AG09319 (cell line): Measurements from ENCODE around the genes CBARP and ONECUT3.

DNA sequence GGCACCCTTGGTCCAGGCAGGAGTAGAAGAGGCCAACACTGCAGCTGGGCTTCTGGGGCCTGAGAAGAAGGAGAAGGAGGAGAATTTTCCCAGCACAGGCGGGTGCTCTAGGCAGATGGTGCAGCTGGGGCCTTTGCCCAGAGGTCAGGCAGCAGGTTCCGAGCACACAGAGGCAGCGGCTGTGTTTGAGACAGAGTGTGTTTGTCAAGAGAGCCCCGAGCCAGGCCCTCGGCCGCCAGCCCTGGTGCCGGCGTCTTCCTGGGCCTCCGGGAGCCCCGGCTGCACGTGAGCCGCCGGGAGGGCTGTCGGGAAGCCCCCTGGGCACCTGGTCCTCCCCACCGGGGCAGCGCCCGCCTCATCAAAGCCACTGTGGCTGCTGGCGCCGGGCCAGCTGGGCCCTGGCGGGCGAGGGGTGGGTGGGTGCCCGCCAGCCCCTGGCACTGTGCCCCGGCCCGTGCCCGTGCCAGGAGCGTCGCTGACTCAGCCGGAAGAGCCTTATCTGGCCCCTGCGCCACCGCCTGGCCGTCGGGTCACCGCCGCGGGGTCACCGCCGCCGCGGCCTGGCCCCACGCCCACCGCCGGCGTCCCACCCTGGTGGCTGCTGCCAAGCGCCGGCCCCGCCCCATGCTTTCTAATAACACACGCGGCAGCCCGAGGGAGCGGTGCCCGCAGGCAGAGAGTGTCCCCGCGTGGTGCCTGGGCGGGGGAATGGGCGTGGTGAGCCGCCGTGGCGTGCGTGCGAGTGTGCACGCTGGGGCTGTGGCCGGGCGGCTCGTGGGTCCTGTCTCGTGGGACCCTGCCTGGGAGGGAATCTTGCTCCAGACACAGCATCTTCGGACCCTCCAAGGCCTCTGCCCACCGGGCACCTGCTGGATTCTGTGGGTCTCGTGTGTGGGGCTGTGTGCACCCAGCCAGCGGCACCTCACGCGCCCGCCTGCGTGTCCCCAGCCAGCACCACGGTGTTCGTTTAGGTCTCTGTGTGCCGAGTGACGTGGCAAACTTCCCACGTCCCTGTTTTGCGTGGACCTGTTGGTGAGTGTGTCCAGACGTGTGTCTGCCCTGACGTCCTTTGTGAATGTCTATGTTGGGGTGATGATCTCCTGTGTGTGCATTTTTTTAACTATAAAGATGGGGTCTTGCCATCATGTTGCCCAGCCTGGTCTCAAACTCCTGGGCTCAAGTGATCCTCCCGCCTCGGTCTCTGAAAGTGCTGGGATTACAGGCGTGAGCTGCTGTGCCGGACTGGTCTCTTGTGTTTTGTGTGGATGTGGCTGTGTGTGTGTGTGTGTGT lies 15.1 kb downstream of the ARID3A start:
- RRBS: 21% methylated on average over 20 of the region's 85 CpGs

GRCh38 chr19:1045403-1045671 lies 5.4 kb downstream of the ABCA7 start:
- RRBS: no CpG with 5 or more reads among the region's 8 CpGs

- RRBS: no CpG with 5 or more reads among the region's 12 CpGs
Observed at GRCh38 chr19:1047715-1048018, 7.8 kb downstream of the ABCA7 start.

DNA sequence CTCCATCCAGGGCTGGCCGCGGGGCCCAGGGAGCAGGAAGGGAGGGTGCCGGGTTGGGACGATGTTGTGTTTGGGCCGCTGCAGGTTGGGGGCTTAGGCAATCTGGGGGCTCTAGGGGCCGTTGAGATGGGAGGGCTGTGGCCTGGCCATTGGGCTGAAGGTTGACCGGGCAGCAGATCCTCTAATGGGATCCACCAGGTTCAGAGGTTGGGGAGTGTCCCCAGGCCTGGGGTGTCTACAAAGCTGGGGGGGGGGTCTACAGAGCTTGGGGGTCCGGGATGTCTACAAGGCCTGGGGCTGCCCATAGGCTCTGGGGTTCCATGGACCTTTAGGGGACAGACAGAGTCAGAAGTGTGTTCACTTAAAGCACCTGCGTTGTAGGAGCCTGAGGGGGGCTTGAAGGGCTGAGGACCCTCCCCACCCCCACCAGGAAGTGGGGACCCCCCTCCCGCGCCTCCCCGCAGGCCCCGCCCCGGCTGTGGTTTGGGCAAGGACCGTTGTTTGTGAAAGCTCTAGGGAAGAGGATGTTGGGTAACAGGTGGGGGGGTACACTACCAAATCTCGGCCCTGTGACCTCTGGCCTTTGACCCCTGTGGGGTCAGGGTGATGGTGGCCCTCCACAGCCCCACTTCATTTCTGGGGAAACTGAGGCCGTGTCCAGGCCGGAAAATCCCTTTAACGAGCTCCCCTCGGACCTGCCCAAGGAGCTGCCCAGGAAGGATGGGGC lies 906 bp downstream of the ARHGAP45 start:
- RRBS: 78% methylated on average over 3 of the region's 20 CpGs

- RRBS: no CpG with 5 or more reads among the region's 31 CpGs
Observed at GRCh38 chr19:1086375-1087246, 8.6 kb downstream of the POLR2E start.

GRCh38 chr19:1154093-1154569 lies 19.9 kb downstream of the SBNO2 start:
- RRBS: 93% methylated on average over 21 of the region's 43 CpGs

GRCh38 chr19:1237688-1238503 lies at the start of gene CBARP:
Gene CBARP, minus strand, starts transcription at chr19:1238005.
- RRBS: 1% methylated on average over 77 of the region's 103 CpGs

DNA sequence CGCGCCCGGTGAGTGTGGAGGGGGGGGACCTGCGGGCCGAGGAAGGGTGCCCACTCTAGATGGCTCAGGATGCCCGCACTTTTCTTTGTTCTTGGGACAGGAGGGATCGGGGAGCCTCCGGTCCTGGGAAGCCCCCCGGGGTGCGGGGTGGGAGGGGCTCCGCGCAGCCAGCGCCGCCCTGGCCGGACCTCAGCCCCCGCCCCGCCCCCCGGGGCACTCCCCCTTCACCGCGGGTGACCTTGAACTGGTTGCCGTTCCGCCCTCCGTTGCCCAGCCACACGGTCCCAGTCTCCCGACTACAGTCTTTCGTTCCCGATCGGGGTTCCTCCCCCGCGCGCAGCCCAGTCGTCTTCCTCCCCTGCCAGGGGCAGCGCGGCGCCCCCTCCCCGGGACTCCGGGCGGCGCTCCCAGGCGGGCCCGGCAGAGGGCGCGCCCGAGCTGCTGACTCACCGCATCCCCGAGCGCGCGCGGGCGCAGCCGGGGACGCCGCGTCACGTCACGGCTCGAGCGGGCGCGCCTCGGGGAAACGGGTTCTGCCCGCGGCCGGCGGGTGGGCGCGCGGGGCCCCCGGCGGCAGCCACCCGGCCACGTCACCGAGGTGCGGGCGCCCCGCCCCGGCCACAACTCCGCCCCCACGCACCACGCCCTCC lies 395 bp downstream of the MIDN start:
- RRBS: under 1% methylated on average over 37 of the region's 82 CpGs

DNA sequence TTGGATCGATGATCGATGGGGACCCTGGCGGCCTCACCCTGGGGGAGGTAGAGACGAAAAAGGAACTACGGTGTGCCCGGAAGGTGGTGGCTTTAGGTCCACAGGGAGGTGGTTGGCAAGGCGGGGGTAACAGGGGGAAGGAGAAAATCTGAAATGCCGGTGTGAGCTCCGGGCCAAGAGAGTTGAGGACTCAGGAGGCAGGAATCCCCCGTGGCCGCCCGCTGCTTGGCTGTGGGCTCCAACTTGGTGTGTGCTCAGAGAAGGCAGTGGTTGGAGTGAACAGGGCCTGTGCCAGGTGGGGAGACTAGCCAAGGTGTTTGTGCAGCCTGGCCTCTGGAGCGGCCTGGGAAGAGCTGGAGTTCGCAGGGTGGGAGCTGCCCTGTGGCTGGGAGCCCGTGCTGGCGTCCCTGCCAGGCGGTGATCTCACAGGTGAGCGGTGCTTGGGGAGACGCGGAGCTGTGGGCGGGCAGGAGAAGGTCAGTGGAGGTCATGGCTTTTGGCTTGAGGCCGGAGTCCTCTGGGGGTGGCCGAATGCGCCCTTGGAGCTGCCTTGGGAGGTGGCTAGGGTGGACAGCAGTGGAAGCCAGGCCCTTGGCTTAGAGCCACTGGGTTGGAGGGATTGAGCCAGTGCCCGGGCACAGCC lies 7.3 kb upstream of the CIRBP start:
- RRBS: 34% methylated on average over 3 of the region's 25 CpGs

- RRBS: under 1% methylated on average over 14 of the region's 36 CpGs
Observed at GRCh38 chr19:1265694-1266291, 3.3 kb upstream of the CIRBP start.

- RRBS: 2% methylated on average over 32 of the region's 121 CpGs
Observed at GRCh38 chr19:1266292-1267330, 2.5 kb upstream of the CIRBP start.

- RRBS: no CpG with 5 or more reads among the region's 17 CpGs
Observed at GRCh38 chr19:1304144-1304682, 18.5 kb downstream of the EFNA2 start.

GRCh38 chr19:1324578-1325621 lies 29.9 kb upstream of the PWWP3A start:
- RRBS: 5% methylated on average over 46 of the region's 76 CpGs

- RRBS: no CpG with 5 or more reads among the region's 53 CpGs
Observed at GRCh38 chr19:1376444-1377404, 7.0 kb upstream of the NDUFS7 start.

DNA sequence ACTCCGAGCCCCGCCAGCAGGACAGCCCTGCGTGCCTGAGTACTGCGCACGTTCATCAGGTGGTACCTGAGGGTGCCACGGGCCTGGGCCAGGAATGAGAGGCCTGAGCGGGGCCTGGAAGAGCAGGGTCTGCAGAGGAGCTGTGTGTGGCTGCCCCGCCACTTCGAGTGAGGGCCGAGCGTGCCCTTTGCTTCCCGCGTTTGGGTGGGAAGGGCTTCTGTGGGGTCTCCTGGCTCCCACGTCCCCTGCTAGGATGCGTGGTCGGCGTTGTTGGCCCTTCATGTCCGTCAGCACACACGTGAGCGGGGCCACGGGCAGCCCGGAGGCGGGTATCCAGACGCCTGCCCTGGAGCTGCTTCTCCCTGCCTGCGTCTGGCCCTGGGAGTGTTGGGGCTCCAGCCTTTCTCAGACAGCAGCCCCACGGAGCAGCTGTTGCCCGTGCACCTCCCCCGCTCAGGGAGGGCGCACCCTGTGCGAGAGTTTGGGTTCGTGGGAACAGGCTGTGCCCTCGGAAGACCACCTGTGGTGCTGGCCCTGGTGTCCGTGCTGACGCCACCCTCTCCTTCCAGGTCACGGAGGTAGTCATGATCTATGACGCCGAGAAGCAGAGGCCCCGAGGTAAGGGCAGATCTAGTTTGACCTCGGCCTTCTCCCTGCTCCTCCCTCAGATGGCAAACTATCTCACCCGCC lies 14.5 kb downstream of the DAZAP1 start:
- RRBS: no CpG with 5 or more reads among the region's 40 CpGs

GRCh38 chr19:1422469-1423348 lies 15.3 kb downstream of the DAZAP1 start:
- RRBS: 83% methylated on average over 2 of the region's 37 CpGs

- RRBS: 88% methylated on average over 6 of the region's 29 CpGs
Observed at GRCh38 chr19:1429873-1430640, 8.1 kb upstream of the RPS15 start.

GRCh38 chr19:1753247-1753749 lies at the start of gene ONECUT3:
Gene ONECUT3, plus strand, starts transcription at chr19:1753506.
- RRBS: 3% methylated on average over 35 of the region's 64 CpGs

DNA sequence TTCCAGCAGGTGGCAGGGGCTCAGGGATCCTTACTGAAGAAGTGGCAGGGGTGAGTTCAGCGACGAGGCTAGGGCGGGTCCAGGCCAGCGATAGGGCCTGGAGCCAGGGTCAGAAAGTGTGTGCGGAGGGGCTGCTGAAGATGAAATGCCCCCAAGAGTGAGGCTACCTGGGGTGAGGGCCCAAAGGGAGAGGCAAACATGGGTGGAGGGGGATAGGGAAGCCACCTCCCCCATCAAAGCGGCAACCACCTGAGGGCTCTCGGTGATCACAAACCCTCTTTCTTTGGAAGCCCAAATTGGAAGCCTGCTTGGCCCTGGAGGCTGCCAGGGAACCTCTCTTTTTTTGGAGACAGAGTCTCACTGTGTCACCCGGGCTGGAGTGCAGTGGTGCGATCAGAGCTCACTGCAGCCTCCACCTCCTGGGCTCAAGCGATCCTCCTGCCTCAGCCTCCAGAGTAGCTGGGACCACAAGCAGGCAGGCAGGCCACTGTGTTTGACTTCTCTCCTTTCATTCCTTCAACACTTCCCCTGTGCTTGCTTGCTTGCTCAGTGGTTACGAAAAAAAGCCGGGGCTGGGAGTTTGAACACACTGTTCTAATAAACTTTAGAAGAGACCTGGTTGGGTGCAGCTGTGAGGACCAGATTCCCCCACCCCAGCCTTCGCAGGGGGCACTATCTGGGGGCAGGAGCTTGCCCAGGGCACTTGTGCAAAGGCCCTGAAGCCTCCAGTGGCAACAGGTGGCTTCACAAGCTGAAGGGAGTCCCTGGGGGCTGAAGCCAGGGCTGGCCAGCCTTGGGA lies 1.4 kb upstream of the ATP8B3 start:
- RRBS: no CpG with 5 or more reads among the region's 13 CpGs